Omental fat pad (tissue), 4 donors: ENCODE results near the genes CENPT and CDH3.

DNA sequence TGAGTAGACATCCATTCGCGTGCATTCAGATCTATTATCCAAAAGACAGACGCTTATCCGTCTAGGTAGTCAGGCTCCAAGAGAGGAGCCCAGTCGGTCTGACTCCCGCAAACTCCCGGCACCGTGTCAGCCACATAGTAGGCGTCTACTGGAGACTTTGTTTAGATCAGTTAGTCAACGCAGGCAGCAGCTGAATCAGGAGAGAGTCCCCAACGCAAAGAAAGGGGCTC is 631 bp upstream of the THAP11 start:
- PRO-cap: no peak
- RAMPAGE, long total RNA, 4 experiments: no peak in any of the 4 experiments

GRCh38 chr16:67843258-67843718 is 1.2 kb downstream of the THAP11 start:
- PRO-cap: no peak
- RAMPAGE, long total RNA, 4 experiments: no peak in any of the 4 experiments

GRCh38 chr16:67847071-67848188 is at the start of gene CENPT:
CENPT (minus strand) TSS chr16:67847693.
- PRO-cap: no peak
- RAMPAGE, long total RNA, 4 experiments: start-site peak on the plus strand in 4 of 4 experiments, at chr16:67847149-67847234 at its widest, 38 to 397 reads per replicate; start-site peak on the minus strand in 1 of 4 experiments, at chr16:67847656-67847998 at its widest, 14 reads per replicate

- PRO-cap: no peak
- RAMPAGE, long total RNA, 4 experiments: no peak in any of the 4 experiments
Observed at GRCh38 chr16:67860979-67861499, 11.8 kb upstream of the EDC4 start.

DNA sequence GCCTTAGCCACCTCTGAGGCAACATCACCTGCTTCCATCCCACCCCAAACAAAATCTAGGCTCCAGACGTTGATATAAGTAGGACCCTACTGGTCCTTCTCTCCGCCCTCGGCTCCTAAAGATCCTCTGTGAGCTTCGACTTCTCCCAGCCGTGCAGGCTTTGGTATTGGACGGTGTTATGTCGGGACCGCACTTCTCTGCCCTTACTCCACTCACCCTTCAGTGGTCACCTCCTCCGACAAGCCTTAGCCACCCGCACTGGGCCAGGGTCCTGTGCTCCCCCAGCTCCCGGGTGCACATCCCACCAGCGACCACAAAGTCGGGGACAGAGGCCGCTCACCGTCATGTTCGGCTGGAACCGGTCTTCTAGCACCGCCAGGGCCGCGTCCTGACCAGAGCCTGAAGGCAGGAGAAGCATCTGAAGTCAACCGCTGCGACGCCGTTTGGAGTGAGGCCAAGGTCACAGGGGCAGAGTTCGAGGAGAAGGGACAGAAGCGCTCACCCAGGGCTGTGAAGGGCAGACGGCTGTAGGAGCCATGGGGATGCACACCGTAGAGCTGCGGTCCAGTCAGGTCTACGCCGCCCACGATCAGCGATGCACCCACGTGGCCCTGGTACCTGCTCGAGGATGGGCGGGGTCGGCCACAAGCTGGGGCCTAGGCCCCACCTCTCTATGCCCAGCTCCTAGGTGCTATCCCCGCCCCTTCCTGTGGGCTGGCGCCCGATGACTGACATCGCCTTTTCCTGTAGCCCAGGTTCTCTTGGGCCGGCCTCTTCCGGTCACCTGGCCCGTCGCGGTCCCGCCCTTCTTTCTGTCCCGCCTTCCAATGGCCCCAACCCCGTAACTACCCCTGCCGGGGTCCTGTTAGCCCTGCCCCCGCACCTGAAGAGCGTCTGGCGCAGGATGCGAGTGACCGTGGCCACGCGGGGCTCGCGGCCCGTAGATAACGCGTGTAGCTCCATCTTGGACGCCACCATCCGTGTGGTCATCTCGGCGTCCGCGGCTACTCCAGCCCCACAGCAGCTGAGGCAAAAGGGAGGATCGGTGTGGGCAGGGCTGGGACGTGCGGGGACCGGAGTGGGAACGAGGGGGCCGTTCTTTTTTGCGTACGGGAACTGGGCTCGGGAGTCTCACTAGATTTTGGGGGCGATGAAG is 1.2 kb downstream of the PSMB10 start:
- PRO-cap: no peak
- RAMPAGE, long total RNA, 4 experiments: start-site peak on the minus strand in 3 of 4 experiments, centred at positions 617 to 708 of the sequence, 11 to 61 reads per replicate

- PRO-cap: no peak
- RAMPAGE, long total RNA, 4 experiments: no peak in any of the 4 experiments
Observed at GRCh38 chr16:67947877-67948876, 4.3 kb upstream of the LCAT start.

DNA sequence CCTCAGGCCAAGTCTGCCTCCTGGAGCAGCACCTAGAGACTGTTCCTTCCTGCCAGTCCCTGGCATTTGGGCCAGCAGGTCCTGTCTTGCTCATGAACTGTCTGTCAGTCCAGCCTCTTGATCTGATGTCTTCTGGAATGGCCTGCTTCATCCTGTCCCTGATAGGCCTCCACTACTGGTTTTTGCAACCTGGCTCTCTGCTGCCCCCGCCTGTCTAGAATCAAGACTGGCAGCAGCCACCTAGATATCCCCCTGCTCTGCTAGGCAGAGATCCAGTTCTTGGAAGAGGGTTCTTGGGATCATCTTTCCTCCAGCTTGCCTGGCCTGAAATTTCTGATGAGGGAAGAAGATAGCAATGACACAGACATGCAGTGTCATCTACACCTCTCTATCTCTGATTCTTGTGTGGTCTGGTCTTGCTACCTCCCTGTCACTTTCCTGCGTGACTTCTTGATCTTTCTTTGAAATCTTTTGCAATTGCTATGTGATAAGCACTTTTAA is 20.4 kb upstream of the NFATC3 start:
- PRO-cap: no peak
- RAMPAGE, long total RNA, 4 experiments: no peak in any of the 4 experiments

DNA sequence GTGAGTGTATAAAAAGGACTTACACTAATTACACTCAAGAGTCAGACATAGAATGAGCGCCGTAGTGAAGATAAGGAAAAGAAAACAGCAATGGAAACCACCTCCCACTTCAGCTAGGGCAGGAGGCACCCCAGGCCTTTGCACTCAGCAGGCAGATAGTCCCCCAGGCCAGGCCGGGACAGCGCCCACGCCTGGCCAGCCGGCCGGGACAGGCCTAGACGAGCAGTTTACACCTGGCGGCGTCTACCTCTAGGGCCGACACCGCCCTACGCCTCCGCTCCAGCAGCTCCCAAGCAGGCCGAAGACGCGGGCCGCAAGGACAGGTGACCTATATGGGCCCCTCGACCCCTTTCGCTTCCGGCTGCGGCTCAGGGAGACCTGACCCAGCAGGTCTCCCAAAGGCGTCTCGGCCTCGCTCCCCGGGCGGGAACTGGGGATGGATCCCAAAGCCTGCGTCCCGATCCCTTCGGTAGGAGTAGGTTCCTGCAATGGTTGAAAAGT is 943 bp downstream of the ESRP2 start:
- PRO-cap: no peak
- RAMPAGE, long total RNA, 4 experiments: no peak in any of the 4 experiments

DNA sequence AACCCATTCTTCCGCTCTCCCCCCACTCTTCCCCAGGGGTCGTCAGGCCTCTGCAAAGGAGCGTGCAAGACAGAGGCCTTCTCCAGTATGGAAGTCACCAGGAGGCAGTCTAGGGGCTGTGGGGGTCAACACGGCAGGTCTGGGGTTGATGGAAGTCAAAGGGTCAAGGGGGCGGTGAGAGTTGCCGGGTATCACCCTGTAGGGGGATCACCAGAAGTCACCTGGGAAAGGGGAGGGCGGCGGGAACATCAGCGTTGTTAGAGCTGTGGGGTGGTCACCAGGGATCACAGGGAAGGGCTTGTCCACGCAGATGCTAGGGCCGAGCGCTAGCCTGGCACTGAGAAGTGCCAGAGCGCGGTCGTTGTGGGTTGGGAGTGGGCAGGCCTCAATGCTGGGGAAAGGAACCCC is 500 bp upstream of the ESRP2 start:
- PRO-cap: no peak
- RAMPAGE, long total RNA, 4 experiments: no peak in any of the 4 experiments

- PRO-cap: no peak
- RAMPAGE, long total RNA, 4 experiments: no peak in any of the 4 experiments
Observed at GRCh38 chr16:68272580-68273293, 8.4 kb downstream of the SLC7A6 start.

DNA sequence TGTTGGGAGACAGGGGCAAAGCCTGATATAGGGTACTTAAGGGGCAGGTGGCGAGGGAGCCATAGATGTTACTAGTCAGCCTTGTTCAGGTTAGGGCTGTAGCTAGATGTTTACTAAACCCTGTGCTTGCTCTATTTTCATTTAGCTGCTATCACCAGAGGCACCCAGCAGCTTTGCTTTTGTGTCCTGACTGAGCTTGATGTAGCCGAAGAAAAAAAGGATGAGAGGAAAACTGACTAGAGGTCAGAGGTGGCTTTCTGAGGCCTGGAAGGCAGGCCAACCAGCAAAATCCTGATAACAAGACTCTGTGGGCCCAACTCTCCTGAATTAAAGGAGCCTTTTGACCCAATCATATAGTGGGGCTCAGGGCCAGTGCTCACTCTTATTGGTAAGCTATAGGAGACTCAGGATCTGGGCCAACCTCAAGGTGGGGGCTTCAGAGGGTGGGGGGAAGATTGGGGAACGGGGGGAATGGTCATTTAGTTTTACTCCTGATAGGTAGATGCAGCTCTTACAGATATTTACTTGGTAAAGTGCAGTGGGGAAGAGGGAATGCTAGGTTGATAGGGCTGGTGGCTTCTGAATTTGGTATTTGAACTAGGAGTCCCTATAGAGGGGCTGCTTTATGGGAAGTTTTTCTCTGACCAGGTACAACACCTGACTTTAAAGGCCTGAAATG is 13.5 kb downstream of the SLC7A6OS start:
- PRO-cap: no peak
- RAMPAGE, long total RNA, 4 experiments: no peak in any of the 4 experiments

GRCh38 chr16:68359785-68360469 is 49.1 kb downstream of the PRMT7 start:
- PRO-cap: no peak
- RAMPAGE, long total RNA, 4 experiments: no peak in any of the 4 experiments

DNA sequence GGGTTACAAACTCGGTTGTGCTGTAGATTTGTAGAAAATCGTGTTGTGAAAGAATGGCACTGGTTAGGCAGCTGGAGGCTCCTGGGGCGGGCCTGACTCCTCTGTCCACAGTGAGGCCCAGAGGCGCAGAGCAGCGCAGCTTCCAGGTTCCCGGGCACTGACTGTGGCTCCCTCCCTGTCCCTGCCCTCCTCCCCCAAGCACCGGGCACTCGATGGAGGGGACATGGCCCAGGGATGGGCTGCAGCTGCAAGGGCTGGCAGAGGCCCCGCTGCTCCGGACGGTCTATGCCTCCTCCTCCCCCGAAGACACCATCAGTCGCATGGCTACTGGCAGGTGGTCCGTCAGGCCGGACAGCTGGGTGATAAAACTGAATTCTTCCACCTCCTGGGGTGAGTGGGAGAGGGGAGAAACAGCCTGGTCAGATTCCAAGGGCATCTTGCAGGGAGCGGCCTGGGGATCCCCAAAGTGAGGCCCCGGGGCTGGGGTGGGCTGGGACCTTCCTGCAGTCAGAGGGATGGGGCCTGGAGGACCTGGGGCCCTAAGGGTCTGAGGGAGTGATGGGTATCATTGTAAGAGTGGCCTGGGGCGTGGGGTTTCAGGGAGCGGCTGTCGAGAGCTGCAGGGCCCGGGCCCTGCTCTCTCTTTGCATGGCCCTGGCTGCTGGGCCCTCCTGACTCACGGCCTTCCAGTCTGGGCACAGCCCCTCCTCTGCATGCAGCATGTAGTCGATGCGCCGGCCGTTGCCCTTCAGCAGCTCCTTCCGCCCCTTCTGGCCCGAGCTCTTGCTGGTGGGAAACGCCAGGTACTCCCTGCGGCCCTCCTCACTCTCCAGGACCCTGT is 50.3 kb downstream of the PRMT7 start:
- PRO-cap: no peak
- RAMPAGE, long total RNA, 4 experiments: no peak in any of the 4 experiments

- PRO-cap: no peak
- RAMPAGE, long total RNA, 4 experiments: no peak in any of the 4 experiments
Observed at GRCh38 chr16:68434474-68435135, 13.7 kb downstream of the SMPD3 start.

DNA sequence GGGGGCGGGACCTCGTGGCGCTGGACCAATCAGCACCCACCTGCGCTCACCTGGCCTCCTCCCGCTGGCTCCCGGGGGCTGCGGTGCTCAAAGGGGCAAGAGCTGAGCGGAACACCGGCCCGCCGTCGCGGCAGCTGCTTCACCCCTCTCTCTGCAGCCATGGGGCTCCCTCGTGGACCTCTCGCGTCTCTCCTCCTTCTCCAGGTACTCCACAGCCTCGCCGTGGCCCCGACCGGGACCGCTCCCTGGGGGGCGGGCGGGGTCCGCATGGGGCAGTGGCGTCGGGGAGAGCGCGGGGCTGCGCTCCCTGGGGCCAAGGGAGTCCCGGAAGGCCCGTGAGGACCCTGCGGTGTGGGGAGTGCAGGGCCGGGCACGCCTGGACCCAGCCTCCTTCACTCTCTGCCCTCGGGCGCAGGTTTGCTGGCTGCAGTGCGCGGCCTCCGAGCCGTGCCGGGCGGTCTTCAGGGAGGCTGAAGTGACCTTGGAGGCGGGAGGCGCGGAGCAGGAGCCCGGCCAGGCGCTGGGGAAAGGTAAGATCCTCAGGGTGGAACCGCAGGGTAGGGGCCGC is at the start of gene CDH3:
Gene CDH3 (plus strand): TSS at position 90 of the 568 bp plus-strand sequence.
- PRO-cap: no peak
- RAMPAGE, long total RNA, 4 experiments: no peak in any of the 4 experiments

GRCh38 chr16:68707340-68707886 is 29.7 kb upstream of the CDH1 start:
- PRO-cap: no peak
- RAMPAGE, long total RNA, 4 experiments: no peak in any of the 4 experiments

DNA sequence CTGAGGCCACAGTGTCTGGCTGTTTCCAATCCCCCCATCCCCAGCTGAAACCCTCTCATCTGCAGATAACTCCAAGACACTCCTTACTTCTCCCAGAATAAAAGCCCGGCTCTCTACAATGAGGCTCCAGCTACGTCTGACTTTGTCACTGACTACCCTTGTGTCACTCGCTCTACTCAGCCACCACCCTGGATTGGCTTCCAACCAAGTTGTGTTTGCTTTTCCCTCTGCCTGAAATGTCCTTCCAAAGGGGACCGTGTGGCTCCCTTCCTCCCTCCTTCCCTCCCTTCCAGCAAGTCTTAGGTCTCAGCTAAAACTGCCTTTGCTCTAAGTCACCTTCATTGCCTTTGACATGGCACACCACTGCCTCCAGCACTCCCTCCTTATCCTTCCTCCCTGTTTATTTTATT is 42.8 kb downstream of the CDH1 start:
- PRO-cap: no peak
- RAMPAGE, long total RNA, 4 experiments: no peak in any of the 4 experiments

DNA sequence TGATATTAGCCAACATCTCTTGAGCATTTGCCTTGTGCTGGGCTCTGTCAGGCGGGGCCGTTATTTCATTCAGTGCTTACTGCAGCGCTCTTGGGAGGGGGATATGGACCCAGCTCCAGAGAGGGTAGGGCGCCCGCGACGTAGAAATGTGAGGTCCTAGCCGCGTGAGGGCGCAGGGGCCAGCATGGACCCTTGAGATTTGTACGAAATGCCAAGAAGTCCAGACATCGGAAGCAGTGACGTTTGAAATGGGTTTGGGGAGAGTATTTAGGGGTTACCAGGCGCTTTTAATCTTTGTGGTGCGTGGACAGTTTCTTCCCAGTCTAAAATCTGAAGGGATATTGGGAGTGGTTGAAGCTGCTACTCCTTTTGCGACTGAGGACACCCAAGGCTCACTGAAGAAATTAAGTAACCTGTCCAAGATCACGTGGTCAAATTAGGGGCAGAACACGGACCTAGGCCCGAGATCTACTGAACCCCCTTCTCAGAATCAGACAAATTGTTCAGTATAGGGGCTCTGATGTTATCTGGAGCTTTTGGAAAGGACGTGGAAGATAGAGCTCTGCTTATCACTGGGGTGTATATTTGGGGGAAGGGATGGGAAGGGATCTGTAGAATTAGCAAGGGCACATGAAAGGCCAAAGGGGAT is 716 bp downstream of the TANGO6 start:
- PRO-cap: no peak
- RAMPAGE, long total RNA, 4 experiments: no peak in any of the 4 experiments

- PRO-cap: no peak
- RAMPAGE, long total RNA, 4 experiments: no peak in any of the 4 experiments
Observed at GRCh38 chr16:68993746-68994251, 111.7 kb upstream of the HAS3 start.

- PRO-cap: no peak
- RAMPAGE, long total RNA, 4 experiments: no peak in any of the 4 experiments
Observed at GRCh38 chr16:69115063-69116055, 9.9 kb downstream of the HAS3 start.